Measurements from ENCODE around the genes CALB2 and HP.

DNA sequence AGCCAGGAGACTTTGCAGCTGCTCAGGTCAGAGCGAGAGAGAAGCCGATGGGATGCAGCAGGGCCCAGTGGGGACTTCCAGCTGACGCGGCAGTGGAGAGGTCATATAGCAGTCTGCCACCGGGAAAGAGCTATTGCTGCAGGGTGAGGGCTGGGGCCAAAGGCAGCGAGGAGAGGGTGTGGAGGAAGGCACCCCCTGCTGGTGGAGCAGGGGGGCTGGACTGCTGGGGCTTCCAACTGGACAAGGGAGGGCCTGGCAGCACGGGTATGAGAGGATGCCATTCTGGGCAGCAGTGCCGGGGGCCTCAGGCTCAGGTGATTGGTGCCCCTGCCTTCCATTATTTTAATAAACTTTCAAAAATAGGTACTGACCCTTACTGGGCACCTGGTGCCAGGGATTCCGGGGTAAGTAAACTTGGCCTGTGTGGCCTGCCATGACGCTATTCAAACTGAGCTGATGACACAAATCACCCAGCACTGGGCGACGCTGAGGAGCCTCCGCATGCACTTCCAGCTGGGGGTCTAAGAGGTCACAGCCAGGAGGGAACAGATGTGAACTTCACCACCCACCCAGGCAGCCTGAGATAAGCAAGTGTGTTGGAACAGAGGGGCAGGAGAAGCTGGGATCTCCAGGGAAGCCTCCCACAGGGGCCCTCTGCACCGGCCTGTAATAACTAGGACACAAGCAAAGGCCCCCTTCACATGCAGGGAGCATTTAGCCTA is 52.7 kb upstream of the MTSS2 start:
- PRO-cap: no peak

DNA sequence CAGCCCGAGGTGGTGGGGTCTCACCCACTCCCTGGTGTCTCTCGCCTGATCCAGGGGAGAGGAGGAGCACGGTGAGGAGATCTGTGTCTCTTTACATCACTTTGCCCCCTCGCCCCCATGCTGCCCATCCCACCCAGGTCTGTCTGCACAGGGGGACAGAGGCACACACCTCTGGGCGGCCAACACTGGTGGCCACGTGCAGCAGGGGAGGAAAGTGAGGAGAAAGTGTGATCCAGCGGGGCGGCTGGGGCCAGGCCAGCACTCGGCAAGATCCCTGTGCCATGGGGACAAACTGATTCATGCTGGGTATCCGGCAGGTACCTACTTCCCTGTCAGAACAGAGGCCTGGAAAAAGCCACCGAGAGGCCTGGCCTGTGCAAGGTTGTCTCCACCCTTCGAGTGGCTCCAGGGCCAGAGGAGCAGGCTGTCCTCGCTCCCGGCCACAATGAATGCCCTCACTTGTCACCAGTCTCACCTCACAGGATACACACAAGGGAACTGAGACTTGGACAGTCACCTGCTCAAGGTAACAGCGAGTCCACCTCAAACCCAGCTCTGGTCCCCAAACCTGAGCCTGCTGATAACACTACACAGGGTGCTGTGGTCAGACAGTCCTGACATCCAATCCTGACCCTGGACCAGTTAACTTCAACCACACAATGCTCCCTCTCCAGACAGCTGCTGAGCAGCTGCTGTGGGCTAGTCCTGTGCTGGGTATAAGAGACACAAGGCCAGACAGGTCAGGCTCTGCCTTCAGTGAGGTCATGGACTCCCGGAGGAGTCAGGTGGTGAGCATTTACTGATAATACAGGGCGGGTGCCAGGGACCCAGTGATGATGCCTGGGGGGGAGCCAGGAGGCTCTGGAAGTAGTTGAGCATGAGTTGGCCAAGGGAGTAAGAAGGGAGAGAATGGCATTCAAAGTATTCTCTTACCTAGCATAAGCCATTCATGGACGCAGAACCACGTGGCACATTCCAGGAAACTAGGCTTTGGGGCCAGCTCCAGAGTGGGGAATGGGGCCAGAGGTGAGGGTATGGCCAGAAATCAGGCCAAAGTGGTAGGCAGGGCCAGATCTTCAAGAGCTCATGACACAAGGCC is 53.0 kb downstream of the VAC14 start:
- PRO-cap: no peak

DNA sequence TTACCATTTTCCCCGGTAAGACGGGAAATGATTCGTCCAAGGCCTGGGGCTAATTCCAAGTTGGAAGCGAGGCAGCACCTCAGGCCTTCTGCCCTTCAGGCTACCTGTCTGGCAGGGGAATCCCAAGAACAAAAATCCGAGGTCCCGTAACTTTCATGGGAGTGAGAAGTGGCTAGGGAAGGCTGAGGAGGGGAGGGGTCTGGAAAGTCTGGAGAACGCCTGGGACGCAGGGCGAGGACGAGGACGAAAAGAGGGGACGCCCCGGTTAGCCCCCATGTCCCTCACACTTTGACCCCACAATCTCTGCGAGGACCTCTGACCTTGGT is 317 bp downstream of the HYDIN start:
- PRO-cap: no peak

GRCh38 chr16:71358452-71358925 is at the start of gene CALB2:
CALB2 (plus strand) TSS chr16:71358723.
- PRO-cap: unidirectional peak, plus-strand start at chr16:71358723

DNA sequence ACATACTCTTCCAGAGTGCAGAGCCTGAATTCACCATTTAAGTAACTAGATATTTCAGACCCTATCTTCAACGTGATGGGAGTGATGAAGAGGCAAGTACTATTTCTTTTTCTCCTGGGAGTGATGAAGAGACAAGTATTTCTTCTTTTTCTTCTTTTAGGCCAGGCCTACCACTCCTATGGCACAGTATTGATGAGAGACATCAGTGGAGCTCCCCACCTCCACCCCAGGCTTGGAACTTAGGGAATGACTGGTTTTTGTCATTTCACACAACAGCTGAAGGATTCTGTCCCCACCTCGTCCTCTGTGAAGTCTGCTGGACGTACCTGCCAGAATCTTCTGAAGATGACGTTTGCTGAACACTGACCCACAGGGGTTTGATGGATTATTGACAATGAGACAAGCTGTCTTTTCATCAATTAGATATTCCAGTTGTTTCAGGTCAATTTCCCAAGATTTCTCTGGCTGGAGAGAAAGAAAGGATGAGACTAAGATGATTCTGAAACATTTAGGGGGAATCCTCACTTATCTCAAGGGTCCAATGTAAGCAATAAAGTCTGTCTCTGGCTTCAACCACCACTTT is 4.9 kb downstream of the TAT start:
- PRO-cap: no peak

GRCh38 chr16:71593516-71594062 is 16.7 kb upstream of the TAT start:
- PRO-cap: no peak

GRCh38 chr16:71610912-71611492 is 15.0 kb upstream of the MARVELD3 start:
- PRO-cap: no peak

GRCh38 chr16:71810000-71810396 is 1.4 kb upstream of the AP1G1 start:
- PRO-cap: no peak

DNA sequence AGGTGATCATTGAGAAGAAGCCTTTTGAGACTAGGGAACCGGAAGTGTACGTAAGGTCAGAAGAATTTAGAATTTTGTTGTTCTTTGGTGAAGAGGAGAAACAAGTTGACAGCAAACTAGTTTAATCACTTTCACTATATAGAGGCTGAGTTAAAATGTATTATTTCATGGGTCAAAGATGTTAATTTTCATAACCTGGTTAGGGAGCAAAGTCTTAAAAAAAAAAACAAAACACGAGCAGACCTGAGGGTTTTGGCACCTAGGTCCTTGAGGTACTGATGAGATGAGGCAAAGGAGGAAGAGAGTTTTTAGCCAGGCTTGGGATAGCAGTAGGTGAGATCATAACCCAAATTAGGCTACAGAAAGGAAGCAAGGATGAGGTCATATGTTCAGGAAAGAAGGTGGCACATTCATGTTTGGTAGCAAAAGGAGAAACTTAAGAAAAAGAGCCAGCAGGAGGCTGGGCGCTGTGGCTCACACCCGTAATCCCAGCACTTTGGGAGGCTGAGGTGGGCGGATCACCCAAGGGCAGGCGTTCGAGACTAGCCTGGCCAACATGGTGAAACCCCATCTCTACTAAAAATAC is 2.8 kb downstream of the ATXN1L start:
- PRO-cap: unidirectional peak, minus-strand start at position 280 of the sequence

- PRO-cap: no peak
Measured at GRCh38 chr16:71855787-71856629, 10.2 kb downstream of the ATXN1L start.

DNA sequence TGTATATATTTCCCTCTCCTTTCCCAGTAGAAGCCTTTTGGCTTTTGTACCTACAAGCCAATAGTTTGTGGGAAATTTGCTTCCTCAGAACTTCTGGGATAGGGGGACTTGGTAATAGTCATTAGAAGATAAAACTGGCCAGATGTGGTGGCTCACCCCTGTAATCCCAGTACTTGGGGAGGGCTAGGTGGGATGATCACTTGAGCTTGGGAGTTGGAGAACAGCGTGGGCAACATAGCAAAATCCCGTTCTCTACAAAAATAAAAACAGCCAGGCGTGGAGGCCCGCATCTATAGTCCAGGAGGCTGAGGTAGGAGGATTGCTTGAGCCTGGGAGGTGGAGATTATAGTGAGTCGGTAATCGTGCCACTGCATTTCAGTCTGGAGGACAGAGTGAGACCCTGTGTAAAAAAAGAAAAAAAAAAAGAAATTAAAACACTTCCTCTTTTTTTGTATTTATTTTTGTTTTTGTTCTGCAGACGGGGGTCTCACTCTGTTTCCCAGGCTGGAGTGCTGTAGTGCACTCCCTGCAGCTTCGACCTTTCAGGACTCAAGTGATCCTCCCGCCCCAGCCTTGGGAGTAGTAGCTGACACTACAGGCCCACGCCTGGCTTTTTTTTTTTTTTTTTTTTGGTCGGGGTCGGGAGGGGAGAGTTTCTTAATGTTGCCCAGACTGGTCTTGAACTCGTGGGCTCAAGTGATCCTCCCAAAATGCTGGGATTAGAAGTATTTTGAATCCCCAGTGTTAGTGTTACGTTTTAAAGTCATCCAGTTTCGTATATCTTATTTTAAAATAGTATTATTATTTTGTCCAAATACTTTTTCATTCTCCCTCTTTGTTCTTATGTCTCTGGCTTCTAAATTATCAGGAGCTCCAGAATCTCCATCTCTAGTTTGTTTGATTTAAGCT is 1.5 kb downstream of the IST1 start:
- PRO-cap: no peak

- PRO-cap: no peak
Measured at GRCh38 chr16:71919142-71919501, 23.8 kb downstream of the IST1 start.

DNA sequence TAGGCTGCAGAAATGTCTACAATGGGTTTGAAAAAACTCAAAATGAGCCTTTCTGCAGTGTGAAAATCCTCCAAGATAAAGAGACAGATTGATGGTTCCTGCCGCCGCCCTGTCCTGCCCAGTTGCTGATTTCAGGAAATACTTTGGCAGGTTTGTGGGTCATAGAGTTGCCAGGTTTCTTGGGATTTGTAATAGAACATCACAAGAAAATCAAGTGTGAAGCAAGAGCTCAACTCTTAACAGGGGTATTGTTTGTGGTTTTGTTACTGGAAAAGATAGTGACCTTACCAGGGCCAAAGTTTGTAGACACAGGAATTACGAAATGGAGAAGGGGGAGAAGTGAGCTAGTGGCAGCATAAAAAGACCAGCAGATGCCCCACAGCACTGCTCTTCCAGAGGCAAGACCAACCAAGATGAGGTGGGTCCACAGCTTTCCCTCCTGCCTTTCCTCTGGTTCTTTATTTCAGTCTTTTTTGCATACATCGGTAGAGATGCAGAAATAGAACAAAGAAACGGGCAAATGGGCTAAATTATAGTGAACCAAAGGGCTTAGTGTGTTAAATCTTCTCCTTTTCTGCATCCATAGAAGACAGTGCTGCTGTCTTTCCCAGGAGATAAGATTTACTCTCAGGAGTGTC is at the start of gene HP:
TSS of gene HP (plus strand) at position 266 of the 638 bp plus-strand sequence.
- PRO-cap: no peak

DNA sequence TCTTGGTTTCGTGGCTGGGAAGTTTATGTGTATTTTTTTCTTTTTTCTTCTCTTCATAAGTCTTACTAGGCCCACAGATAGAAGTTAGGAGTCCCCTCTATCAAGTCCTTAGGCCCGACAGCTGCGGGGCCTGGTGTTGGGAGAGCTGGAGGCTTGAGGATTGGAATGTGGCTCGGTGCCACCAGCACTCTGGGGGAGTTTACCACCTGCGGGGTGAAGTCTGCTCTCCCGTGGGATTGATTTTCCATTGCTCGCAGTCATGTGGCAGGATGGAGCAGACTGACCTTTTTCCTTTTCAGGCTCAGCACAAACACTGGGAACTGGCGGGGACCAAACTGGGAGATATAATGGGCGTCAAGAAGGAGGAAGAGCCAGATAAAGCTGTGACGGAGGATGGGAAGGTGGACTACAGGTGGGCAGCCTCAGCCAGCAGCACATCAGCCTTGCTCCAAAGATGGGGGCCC is 7.6 kb downstream of the DHX38 start:
- PRO-cap: no peak

GRCh38 chr16:72291283-72292068 is 119.5 kb upstream of the PMFBP1 start:
- PRO-cap: no peak

DNA sequence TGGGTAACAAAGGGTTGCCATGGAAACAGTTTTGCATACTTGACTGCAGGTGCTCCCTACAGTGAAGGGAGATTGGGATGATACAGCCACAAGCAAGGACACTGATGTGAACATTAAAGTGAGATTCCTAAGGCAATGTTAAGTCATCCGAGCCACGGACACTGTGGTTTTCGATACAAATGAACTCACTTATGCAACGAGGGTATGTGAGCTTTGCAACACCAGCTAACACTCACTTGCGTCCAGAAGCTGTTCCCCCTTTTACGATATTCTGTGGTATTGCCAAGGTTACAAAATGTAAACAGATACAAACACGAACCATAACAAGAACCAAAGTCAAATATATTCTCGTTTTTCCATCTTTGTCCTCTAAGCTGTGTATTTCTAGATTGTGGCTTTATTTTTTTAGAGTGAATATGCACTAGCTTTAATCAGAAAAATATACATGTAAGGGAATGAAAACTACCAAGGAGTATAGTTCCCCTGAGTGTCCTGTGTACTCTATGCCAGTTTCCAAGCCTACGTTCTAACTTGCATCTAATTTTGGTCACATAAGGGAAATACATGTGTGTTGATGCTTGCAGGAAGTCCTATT is 116.2 kb downstream of the ZFHX3 start:
- PRO-cap: no peak

DNA sequence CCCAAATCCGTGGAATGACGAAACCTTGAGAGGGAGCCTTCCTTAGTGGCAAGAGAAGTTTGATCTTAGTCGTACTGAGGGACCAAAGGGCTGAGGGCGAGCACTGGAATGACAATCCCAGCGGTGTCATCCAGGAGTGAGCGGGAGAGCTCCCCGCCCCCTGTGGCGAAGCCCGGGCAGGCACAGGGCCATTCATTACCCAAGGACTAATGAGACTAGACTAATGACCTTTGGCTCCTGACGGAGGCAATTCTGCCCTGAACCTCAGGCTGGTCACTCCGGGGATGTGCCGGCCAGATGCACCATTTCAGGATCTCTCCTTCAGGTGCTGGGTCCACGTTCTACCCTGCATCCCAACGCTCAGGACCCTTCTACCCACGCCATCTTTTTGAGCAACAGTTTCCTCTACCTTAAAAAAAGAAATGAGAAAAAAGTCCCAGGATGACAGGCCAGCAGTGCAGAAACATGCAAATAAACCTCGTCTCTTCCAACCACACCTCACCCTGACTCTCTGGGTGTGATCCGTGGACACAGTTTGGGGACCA is 99.9 kb downstream of the ZFHX3 start:
- PRO-cap: no peak

- PRO-cap: no peak
Measured at GRCh38 chr16:72952998-72953202, 95.0 kb downstream of the ZFHX3 start.

DNA sequence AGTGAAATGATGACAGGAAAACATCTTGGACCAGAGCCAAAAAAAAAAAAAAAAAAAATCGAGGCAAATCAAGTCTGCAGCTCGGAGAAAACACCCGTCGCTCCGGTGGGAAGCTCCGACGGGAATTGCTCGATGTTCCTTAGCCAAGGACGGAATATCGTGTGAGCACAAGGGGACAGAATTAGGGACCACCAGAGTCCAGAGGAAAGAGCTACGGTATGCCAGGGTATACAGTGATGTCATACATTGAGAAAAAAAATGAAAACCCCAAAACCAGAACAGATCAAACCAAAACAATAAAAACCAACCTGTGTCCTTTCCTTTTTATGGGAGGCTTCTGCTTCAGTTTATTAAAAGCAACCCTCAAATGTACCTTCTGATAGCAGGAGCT is 185.1 kb upstream of the ZFHX3 start:
- PRO-cap: unidirectional peak, plus-strand start at position 97 of the sequence

GRCh38 chr16:73889210-73889710 is 407.4 kb upstream of the PSMD7 start:
- PRO-cap: bidirectional peak, plus-strand start at chr16:73889383, minus-strand start at chr16:73889284